ENCODE measurements around a stretch of chr2.

GRCh38 chr2:17731352-17732077 lies 22.1 kb downstream of the SMC6 start:
- RRBS, result no CpG with 5 or more reads among the region's 4 CpGs

DNA sequence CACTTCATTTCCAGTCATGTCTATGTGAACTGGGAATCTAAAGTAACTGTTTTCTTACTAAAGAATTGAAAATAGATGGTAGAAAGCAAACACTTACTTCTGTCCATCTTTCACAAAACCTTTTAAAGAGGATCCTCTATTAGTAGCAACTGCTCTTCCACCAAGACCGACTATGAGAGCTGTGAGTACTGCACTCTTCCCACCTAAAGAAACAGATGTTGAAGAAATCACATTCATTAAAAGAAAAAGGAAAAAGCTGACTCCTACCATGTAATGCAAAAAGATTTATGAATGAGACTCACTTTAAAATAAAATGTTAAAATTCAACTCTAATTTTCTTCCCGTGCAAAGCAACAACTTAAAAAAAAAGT lies 15.5 kb downstream of the SMC6 start:
- RRBS, result no CpG with 5 or more reads among the region's 2 CpGs

GRCh38 chr2:17799210-17800606 lies 16.6 kb upstream of the MSGN1 start:
- RRBS, result no CpG with 5 or more reads among the region's 16 CpGs

- RRBS, result no CpG with 5 or more reads among the region's 5 CpGs
These were observed 12.0 kb upstream of the MSGN1 start for GRCh38 chr2:17804138-17804807.

DNA sequence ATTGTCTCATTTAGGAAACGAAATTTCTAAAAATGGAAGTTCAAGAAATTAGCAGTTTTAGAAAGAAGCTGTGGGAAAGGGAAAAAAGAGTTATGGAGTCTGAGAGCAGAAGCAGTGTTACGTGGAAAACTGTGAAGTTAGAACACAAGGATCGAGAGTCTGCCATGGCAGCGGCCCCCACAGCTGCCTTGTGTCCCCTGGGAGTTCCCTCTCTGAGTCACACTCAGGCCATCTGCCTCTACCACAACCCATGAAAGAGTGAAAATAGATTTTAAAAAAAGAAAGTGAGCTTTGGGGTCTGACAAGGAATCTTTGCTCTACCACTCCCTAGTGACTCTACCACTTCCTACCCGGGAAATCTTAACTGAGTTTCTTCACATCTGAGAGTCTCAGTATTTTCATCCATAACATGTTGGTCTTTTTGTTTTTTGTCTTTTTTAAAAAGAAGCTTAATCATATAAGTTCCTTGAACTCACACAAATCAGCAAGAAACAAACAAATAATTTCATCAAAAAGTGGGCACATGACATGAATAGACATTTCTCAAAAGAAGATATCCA lies 2.5 kb upstream of the MSGN1 start:
- RRBS, result no CpG with 5 or more reads among the region's 5 CpGs

GRCh38 chr2:18311234-18311623 lies 249.2 kb downstream of the RDH14 start:
- RRBS, result no CpG with 5 or more reads among the region's 5 CpGs

DNA sequence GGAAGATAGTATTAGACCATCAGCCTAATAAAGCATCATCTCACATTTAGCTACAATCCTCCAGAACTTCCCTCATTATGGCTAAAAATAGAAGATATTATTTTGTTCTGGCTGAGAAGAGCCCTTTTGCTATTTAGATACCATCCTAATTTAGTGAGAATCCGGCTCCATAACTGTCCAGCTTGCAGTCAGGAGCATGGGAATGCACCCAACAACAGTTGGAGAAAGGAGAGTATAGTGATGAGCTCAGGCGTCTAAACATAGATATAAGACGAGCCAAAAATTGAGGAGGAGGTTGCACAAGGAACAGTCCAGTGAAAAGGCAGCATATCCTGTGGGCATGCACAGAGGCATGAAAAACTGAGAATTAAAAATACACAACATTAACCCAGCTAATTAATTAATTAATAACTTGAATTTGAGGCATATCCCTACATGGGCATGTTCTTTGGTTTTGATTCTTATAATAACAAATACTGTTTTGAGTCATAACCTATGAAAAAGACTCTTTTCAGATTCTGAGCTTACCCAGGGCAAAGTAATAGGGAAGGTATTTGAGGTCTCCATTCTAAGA lies 311.4 kb downstream of the OSR1 start:
- RRBS, result no CpG with 5 or more reads among the region's 3 CpGs

DNA sequence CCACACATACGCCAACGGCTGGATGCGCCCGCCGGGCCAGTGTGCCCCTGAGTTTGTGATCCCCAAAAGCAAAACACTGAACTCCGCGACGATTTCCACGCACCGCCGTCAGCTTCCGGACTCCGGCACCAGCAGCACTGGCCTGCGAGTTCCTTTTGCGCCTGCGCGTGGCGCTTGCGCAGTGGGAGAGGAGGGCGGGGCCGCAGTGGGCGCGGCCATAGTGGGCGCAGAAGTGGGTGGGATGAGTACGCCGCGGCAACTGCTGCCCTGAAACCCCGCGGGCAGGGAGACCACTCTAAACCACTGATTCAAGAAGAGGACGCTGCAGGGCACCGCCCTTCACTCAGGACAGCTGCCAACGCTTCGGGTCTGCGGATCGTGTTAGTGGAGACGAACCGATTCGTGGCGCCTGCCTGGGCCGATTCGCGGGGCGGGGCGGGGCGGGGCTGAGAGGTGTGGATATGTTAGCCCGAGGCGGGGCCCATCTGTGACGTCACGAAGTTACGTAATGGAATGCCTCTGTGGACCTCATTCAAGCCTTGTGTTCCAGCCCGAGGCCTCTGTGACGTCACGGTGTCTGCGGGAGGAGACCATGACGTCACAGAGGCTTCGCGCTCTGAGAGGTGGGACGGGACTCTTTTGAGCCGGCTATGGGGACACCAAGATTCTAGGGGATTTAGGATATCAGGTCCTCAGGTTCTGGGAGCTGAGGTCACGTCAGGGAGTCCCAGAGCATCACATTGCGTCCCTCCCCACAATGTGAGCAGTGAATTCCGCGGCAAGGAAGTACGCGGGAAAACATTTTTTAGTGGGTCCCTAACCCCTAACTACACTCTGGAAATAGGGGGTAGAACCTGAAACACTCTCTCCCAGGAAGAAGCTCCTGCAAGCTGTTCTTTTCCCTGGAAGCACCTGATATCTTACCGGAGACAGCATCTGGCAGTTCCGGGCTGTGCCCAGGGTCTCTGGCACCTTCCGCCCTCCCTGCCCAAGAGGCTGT lies 10.2 kb downstream of the OSR1 start:
- RRBS, result under 1% methylated on average over 8 of the region's 68 CpGs

DNA sequence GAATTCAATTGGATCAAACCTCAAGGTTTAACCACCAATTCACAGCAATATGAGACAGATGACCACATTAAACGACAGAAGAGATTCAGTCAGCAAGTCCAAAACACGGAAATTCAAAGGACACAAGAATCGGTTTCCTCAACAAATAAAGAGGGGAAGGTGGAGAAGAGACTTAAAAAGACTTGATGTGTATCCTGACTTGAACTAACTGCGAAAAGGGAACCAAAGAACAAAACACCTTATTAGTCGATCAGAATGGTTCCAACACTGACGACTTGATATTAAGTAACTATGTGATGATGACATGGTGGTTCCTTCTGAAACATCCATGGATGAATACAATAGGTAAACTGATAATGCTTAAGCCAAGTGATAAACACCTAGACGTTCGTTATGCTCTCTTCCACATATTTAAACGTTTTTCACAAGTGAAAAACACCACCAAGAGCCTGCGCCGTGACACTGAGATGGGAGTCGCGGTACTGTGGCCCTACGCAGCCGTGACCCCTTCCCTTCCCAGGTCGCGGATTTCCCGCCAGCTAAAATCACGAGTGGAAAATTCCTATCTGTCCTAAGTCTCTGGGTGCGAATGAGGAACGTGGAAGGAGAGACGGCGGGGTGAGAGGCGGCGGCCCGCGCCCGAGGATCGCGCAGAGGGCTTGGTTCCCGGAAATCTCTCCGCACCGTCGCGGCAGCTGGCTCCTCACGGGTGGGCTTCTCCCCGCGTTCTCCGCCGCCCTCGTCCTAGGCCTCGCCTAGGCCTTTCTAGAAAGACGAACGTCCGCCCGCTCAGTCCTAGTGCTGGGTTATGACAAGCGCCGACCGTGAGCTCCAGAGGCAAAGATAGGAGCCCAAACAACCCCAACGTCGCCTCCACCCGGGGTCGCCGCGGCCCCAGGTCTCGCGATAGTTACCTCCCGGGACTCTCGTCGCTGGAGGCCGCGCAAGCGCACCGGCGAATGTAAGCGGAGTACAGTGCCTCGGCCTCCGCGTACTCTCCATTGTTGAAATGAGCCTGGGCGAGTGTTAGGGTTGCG lies 673 bp downstream of the TTC32 start:
- RRBS, result 0% methylated on average over 13 of the region's 71 CpGs

GRCh38 chr2:19902433-19902935 lies 701 bp upstream of the TTC32 start:
- RRBS, result no CpG with 5 or more reads among the region's 9 CpGs

- RRBS, result no CpG with 5 or more reads among the region's 5 CpGs
These were observed 27.0 kb downstream of the WDR35 start for GRCh38 chr2:19962687-19963490.

DNA sequence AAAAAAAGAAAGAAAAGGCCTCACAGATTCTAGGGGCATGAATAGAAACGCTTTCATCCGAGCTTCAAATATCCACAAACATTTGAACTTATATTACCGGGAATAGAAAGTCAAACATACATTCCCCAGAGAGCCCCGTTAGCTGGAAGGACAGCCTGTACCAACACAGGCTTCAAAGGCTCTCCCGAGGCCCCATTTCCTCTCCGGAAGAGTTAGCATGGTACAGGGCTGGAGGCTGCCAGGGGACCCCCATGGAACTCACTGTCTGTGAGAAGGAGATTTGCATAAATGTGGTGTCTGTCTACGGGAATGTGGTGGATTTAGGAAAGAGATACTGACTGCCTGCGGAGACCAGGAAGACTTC lies 678 bp upstream of the MATN3 start:
- RRBS, result 65% methylated on average over 2 of the region's 8 CpGs

- RRBS, result no CpG with 5 or more reads among the region's 9 CpGs
These were observed 26.9 kb downstream of the SDC1 start for GRCh38 chr2:20197893-20198489.

DNA sequence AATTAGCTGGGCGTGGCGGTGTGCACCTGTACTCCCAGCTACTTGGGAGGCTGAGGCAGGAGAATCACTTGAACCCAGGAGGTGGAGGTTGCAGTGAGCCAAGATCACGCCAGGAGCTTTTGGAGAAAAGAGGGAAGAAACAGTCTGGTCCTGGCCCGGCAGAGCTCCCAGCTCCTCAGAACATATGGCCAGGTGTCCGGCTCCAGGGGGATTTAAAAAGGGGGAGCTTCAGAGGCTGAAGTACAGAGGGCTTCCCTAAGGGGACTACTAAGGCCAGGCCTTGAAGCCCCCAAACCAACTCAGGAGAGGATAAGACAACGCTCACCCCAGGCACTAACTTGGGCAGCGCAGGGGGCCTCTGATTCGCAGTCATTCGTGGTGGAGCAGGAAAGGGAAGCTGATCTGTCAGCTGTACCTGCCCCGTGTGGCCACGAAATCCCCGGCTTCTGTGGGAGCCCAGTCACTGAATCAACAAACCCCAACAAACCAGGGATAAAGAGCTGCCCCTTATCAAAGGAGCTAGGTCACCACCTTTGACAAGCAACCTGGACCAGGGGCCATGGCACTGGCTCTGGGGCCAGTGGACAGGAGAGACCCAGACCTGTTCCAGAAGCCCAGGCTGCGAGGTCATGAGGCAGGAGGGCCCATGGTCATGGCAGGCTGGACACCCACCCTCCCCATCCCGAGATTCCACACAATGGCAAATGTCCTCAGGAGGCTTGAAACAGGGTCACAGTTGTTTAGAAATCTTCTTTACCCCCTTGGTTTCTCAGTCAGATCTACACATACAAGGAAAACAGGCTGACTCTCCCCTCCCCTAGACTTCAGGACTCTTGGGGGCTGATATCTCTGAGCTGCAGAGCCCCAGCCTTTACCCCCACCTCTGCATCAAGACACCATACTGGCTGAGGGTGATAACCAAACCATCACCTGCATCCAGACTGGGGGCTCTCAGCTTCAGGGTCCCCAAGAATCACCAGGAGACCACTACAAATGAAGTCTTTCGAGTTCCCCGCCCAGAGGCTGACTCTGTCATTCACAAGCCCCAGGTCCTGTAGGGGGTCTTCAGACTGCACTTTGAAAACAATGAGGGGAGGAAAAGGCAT lies 14.4 kb downstream of the SDC1 start:
- RRBS, result no CpG with 5 or more reads among the region's 16 CpGs

DNA sequence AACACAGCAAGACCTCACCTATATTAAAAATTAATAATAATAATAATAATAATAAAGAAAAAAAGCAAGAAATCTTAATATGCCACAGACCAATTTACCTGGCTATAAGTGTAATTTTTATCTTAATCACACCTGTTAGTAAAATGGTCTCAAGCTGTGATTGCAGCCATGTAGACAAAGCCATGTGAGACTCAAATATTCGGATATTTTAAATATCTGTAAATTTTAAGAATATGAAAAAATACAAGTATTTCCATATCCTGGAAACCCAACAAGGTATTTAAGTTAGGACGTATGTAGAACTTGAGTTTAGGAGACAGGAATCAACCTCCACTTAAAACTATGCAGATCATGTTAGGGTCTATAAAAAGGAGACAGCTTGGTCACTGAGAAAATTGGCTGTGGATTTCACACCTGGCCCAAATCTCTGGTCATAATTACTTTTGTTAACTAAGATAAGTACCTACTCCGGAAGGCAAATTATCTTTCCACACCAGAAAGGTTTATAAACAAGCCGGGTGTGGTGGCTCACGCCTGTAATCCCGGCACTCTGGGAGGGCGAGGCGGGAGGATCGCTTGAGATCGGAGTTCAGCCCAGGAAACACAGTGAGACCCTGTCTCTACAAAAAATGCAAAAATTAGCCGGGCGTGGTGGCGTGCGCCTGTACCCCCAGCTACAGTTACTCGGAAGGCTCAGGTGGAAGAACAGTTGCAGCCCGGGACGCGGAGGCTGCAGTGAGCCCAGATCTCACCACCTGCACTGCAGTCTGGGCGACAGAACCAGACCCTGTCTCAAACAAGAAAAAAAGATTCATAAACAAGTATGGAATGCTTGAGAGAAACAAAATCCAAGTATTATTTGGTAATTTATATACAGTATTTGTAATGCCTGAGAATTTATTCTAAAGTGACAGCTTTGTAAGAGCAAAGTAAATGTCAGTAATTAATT lies 2.2 kb downstream of the PUM2 start:
- RRBS, result 89% methylated on average over 3 of the region's 19 CpGs

DNA sequence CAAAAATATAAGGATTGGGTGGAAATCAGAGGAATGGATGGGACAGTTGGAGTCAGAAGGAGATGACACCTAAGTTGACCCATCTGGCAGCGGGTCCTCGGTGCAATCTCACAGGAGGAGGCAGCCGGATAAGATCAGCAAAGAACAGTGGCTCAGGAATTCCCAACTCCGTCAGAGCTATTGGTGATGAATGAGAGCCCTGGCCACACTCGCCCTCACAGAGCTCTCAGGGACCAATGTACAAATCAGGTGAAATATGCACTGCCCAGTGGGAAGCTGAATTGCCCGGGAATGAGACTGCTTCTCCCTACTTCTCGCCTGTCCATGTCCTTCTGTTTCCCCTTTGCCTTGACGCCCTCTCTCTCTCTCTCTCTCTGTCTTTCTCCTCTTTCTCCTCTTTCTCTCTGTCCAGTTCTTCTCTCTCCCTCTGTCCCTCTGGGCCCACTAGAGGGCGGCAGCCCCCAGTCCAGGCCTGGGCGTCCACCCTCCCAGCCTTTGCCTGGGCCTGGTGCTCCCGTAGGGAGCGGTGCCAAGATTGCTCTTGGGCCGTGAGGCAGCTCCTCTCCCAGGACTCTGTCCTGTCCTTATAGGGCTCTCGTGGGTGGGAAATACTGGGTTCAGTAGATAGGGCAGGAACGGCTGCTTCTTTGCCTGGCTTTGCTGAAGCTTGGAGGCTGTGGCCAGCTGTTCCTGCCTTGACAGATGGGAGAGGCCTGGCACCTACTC lies 28.3 kb upstream of the PUM2 start:
- RRBS, result no CpG with 5 or more reads among the region's 15 CpGs

DNA sequence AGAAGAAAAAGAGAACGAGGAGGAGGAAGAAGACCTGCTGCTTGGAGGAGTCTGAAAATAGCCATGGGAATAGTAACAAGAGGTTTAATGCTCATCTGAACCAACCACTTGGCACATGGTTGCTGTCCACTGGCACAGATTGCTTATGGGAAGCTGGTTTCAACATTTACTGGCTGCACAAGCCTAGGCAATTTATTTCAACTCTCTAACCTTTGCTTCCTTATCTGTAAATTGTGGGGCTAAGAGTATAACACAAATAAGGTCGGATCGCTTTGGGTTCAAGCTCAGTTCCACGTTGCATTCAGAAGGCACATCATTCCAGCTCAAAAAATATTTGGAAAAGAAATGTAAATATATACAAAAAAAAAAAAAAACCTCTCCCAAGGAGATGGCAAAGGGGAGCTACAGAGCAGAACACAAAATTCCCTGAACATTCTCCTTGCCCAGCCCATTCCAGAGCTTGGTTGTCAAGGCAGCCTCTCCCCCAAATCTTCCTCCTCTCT lies 14.1 kb upstream of the RHOB start:
- RRBS, result no CpG with 5 or more reads among the region's 4 CpGs

DNA sequence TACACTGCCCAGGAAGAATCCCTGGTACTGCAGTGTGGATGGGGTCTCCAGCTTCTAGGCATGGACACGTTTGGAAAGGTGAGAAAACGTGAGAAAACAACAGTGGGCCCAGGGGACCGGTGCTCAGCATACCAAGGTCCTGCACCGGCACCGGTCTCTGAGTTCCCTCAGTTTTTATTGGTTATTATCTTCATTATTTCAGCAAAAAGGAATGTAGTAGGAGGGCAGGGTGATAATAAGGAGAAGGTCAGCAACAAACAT lies 54.2 kb downstream of the RHOB start:
- RRBS, result no CpG with 5 or more reads among the region's 5 CpGs

DNA sequence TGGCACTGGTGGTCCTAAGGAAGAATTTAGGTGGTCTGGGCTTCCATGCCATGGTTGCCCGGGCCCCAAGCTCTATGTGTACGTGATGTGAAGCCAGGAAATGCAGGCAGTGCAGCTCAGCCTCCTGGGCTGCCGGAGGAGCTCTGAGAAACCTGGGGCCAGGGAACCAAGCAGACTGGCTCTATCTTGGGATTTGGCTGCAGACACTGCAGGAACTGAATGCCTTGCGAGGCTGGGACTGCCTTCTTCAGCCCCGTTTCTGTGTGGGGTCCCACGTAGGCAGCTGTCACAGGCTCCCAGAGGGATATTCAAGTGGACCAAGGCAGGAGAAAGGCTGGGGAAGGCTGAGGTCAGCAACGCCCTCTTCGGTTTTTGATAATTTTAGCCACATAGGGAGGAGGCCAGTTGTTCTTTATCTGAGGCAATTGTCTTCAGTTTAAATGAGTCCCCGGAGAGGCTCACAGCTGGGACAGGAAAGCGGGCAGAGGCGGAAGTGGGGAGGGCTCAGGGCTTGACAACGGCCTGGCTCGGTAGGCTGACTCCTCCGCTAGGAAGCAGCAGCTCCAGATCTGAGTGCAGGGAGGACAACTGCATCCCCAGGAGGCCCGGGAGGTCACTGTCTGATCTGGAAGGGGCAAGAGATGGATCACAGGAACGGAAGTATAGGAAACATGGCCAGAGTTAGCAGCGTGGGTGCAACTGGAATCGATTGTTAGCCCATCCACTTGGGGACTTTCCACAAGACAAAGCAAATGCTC lies 77.8 kb downstream of the RHOB start:
- RRBS, result 25% methylated on average over 3 of the region's 18 CpGs

Data from Jurkat, Clone E6-1 (cell line).